Omental fat pad (tissue), 4 donors: ENCODE measurements around a stretch of chr10.

GRCh38 chr10:133262536-133263502 is 13.8 kb downstream of the ADAM8 start:
- PRO-cap, result no peak
- RAMPAGE, long total RNA, 4 experiments, result no peak in any of the 4 experiments

- PRO-cap, result no peak
- RAMPAGE, long total RNA, 4 experiments, result start-site peak on the plus strand in 1 of 4 experiments, at chr10:133293427-133293462 at its widest, 7 reads per replicate
Observed at GRCh38 chr10:133292866-133293596, 15.6 kb downstream of the TUBGCP2 start.

DNA sequence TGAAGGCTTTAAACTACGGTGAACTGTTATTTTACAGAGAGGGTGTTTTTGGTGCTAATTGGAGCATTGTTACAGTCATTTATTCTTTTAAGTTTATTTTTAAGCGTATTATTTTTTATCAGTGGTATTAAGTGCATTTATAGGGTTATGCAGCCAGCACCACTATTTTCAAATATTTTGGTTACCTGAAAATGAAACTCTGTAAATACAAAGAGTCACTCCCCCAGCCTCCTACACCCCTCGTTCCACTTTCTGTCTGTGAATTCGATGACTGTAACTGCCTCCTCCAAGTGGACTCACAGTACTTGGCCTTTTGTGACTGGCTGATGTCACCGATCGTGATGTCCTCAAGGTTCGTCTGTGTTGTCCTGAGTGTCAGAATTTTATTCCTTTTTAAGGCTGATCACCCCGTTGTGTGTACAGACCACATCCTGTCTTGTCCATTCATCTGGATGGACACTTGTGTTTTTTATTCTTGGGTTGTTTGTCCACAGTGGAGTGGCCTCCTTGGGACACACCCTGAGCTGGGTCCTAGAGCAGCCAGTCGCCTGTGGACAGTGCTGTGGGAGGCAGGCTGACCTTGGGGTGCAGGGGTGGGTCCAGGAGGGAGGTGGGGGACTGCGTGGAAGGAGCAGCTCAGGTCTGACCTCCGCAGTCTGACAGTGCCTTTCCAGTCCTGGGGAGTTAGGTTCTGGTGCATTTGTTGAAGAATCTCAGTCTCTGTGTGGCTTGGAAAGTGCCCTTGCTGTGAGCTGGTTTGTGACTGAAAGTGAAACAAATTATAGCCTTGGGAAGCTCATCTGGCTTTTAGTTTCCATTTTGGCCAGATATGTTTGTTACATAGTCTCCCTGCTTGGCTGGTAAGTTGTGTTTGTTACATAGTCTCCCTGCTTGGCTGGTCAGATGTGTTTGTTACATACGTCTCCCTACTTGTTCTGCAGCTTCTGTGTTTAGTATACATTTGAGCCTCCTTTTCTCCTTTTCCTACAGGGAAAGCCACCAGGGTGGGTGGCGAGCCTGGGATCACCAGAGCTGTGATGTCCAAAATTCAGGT is 6.9 kb downstream of the MTG1 start:
- PRO-cap, result no peak
- RAMPAGE, long total RNA, 4 experiments, result no peak in any of the 4 experiments

DNA sequence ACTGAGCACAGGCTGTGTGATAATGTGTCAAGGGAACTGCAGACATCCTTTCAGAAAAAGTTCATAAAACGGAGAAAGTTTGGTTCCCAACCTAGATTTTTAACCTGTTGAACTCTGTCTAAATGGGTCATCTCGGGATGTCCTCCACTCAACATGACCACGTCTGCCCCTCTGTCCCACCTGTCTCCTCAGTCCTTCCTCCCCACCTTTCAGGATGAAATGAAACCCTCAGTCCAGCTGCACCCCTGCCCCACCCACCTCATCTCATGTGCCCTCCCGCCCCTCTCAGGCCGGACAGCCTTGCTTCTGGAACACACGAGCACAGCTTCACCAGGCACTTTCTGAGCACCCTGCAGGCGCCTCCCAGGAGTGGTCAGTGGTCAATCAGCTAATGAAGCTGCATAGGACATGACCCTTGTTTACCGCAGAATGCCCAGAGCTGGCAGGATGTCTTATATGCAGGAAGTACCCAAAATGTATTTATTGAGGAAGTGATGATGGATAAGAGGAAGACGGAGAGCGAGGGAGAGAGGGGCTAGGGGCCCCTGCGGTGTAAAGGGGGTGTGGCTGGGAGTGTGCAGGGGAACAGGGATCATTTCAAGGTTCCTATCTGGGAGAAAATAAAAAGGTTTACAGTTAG is 3.2 kb downstream of the CYP2E1 start:
- PRO-cap, result no peak
- RAMPAGE, long total RNA, 4 experiments, result no peak in any of the 4 experiments